SJCRH30 (cell line): ENCODE results near the genes TRIM21, OR51M1, OR52H1, OR56B4 and TIMM10B.

GRCh38 chr11:4393171-4394037, at the start of gene TRIM21:
Gene TRIM21 (minus strand): TSS chr11:4393702.
- RAMPAGE, long total RNA = no peak

DNA sequence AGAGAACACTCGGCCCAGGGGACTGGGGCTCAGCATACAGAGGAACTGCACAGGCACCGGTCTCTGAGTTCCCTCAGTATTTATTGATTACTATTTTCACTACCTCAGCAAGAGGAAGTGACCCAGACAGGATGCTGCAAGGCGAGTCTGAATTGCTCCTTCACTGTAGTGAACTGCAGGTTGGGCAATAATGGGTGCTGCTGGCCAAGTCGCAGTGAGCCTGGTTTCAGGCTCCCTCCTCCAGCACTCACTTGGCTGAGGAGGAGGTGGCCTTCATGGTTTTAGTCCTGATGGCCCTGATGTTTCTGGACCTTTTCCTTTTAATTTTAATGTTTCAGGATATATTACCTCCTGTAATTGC, 10.4 kb downstream of the OR52K2 start:
- RAMPAGE, long total RNA = no peak

DNA sequence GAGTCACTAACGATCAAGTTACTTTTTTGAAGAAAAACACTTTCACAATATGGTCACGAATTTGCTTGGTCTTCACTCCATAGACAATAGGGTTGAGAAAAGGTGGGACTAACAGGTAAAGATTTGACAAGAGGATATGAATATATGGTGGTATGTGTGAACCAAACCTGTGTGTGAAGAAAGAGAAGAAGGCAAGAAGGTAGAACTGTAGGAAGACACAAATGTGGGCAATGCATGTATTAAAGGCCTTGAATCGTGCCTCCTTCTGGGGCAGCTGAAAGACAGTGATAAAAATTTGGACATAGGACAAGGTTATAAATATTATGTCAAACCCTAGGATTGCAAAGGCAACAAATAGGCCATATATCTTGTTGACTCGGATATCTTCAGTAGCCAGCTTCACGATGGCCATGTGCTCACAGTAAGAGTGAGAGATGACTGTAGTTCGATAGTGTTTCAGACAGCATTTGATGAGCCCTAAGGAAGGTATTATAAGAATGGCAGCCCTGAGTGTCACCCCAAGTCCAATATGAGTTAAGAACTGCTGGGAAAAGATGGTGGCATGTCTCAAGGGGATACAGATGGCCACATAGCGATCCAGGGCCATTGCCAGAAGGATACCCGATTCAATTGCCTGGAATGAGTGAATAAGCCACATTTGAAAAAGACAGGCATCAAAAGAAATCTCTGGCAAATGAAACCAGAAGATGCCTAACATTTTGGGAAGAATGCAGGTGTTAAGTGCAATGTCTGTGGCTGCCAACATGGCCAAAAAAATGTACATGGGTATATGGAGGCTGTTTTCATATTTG, 6.3 kb downstream of the OR52A5 start:
- RAMPAGE, long total RNA = no peak

- RAMPAGE, long total RNA = no peak
These were observed at the start of gene OR51M1 for GRCh38 chr11:5383795-5383974. Gene OR51M1 (plus strand): TSS chr11:5383812.

- RAMPAGE, long total RNA = no peak
These were observed at the start of gene OR52H1 for GRCh38 chr11:5548396-5548694. Gene OR52H1 (minus strand): TSS chr11:5548540.

- RAMPAGE, long total RNA = no peak
These were observed 479 bp downstream of the OR52N2 start for GRCh38 chr11:5809165-5809641.

GRCh38 chr11:6107377-6107901, at the start of gene OR56B4:
Gene OR56B4 (plus strand): TSS chr11:6107684.
- RAMPAGE, long total RNA = no peak

GRCh38 chr11:6202884-6204002, 2.1 kb upstream of the C11orf42 start:
- RAMPAGE, long total RNA = no peak

GRCh38 chr11:6217360-6218249, 12.2 kb downstream of the C11orf42 start:
- RAMPAGE, long total RNA = no peak

GRCh38 chr11:6320870-6321420, 644 bp upstream of the CAVIN3 start:
- RAMPAGE, long total RNA = no peak

DNA sequence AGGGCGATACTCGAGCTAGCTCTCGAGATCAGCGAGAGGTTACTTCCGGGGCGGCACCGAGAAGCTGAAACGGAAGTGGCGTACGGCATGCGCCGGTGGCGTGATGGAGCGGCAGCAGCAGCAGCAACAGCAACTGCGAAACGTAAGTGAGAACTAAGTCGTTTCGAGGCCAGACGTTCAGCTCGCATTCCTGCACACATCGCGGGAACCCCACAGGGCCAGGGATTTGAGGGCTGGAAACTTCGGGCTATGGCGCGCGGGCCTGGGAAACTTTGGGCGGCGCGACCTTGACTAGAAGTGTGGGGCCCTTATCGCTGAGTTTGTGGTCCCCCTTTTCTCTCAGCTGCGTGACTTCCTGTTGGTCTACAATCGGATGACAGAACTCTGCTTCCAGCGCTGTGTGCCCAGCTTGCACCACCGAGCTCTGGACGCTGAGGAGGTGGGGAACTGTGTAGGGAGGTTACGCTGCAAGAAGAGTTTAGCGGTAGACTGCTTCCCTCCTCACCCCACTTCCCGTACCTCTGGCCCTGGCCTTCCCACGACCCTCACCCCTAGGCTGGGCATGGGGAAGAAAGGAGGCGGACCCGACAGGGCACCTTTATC, at the start of gene TIMM10B:
Gene TIMM10B, plus strand, starts transcription at position 88 of the 603 bp plus-strand sequence.
- RAMPAGE, long total RNA = no peak

DNA sequence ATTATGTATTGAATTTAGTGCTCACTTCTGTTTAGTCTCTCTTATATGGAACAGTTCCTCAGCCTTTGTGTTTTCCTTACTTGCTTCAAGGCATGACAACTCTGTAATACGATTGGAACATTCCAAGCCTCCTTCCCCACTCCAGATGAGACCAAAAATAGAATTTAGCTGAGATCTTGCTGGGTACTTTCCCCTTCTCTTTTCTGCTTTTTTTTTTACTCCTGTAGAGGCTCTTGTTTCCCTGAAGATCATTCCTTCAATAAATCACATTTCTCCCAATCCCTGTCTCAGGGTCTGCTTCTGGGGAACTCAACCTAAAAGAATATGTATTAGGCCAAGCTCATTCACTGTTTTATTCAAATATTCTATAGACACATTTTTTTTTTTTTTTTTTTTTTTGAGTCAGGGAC, 18.3 kb downstream of the DNHD1 start:
- RAMPAGE, long total RNA = no peak

- RAMPAGE, long total RNA = no peak
These were observed 5.2 kb downstream of the SYT9 start for GRCh38 chr11:7256755-7257467.

GRCh38 chr11:7511277-7511774, 2.5 kb upstream of the PPFIBP2 start:
- RAMPAGE, long total RNA = no peak

DNA sequence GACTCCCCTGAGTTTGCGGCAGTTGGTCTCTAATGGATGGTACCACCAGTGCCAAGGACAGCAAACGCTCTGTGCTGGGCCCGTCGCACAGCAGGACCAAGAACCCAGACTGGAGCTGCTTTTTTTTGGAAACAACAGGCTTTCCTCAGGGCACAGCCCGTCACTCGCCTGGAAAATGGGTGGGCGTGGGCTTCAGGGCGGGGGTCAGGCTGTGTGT, 62.8 kb downstream of the PPFIBP2 start:
- RAMPAGE, long total RNA = no peak

DNA sequence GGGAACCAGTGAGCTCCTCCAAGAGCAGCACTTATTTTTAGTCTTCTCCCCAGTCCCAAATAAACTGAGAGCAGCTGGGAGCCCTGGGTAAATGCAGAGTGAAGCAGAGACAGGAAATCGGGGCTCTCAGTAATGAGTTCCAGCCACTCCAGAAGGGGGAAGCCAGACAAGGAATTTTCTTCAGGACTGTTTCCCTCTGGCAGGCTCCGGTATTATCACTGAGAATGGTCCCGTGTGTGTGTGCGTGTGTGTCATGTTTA, 63.1 kb downstream of the PPFIBP2 start:
- RAMPAGE, long total RNA = no peak

- RAMPAGE, long total RNA = no peak
These were observed 69.3 kb downstream of the CYB5R2 start for GRCh38 chr11:7603814-7604676.

- RAMPAGE, long total RNA = no peak
These were observed 63.3 kb downstream of the CYB5R2 start for GRCh38 chr11:7609920-7610511.

DNA sequence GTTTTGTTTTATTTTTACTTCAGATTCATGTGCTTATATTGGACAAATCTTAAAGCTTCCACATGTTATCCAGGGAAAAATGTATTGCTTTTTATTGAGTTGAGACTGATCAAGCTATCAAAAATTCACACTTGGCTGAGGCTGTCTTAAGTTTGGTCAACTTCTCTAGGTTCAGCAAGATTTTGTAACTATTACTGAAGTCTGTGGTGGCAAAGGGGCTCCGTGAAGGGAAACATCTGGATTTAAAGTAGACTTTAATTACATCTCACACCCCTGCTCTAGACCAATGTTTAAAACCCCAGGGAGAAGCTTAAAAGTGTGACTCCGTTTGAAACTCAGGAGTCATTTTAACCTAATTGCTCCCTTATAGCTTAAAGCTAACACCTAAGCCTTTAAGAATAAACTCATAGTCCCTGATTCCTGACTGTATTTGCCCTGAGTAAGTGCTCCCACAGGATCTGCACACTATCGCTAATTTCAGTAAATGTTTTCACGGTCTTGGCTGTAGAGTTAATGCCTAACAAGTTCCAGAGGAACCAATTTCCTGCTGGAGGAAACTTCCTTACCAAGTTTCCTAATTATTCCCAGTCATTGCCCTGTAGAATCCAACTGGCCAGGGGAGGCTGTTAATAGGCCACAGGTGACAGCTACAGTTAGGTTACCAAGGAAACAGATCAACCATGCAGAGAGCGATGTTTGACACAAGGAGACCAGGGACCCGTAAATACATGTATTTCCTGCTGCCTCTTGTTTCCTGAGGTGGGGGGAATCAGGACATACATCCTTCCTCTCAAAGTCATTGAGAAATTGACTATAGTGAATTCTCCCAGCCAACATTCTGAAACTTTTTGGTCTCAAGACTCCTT, 40.4 kb downstream of the OR10A6 start:
- RAMPAGE, long total RNA = no peak

- RAMPAGE, long total RNA = no peak
These were observed 34.5 kb downstream of the OR10A6 start for GRCh38 chr11:7896569-7896893.